Sigmoid colon (tissue), 4 donors: Measurements from ENCODE around the genes NINJ2, RAD52 and WNT5B.

- PRO-cap = no peak
- RAMPAGE, long total RNA, 4 experiments = no peak in any of the 4 experiments
Observed at GRCh38 chr12:212855-213936, 761 bp downstream of the SLC6A12 start.

- PRO-cap = no peak
- RAMPAGE, long total RNA, 4 experiments = no peak in any of the 4 experiments
Observed at GRCh38 chr12:411581-412108, 10.2 kb downstream of the CCDC77 start.

DNA sequence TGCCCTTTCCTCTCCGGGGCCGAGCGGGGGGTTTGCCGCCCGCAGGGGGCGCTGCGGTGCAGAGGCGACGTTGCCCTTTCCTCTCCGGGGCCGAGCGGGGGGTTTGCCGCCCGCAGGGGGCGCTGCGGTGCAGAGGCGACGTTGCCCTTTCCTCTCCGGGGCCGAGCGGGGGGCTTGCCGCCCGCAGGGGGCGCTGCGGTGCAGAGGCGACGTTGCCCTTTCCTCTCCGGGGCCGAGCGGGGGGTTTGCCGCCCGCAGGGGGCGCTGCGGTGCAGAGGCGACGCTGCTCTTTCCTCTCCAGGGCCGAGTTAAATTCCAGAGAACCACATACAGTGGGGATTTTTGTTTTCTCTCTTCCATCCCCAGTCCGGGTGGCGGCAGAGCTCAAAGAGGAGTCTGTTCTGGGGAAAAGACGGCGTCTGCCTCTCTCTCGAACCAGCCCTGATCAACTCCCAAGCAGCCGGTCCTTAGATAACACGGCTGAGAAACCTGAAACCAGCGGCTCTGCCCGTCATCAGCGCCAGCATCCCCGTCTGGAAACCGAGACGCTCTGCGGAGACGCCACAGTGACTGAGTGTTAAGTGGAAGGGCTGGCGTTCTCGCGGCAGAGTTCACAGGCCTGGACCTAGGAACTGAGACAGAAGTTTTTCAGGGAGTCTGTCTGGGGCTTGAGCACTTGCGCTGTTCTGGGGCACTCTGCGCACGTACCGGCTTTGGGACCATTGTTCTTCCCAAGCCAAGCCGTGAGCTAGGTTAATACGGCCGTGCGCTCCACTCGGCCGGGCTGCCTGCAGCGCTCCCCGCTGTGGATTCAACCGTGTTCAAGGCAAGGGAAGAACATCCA lies 6.3 kb upstream of the B4GALNT3 start:
- PRO-cap = no peak
- RAMPAGE, long total RNA, 4 experiments = no peak in any of the 4 experiments

GRCh38 chr12:461381-462164 lies 1.8 kb downstream of the B4GALNT3 start:
- PRO-cap = no peak
- RAMPAGE, long total RNA, 4 experiments = no peak in any of the 4 experiments

DNA sequence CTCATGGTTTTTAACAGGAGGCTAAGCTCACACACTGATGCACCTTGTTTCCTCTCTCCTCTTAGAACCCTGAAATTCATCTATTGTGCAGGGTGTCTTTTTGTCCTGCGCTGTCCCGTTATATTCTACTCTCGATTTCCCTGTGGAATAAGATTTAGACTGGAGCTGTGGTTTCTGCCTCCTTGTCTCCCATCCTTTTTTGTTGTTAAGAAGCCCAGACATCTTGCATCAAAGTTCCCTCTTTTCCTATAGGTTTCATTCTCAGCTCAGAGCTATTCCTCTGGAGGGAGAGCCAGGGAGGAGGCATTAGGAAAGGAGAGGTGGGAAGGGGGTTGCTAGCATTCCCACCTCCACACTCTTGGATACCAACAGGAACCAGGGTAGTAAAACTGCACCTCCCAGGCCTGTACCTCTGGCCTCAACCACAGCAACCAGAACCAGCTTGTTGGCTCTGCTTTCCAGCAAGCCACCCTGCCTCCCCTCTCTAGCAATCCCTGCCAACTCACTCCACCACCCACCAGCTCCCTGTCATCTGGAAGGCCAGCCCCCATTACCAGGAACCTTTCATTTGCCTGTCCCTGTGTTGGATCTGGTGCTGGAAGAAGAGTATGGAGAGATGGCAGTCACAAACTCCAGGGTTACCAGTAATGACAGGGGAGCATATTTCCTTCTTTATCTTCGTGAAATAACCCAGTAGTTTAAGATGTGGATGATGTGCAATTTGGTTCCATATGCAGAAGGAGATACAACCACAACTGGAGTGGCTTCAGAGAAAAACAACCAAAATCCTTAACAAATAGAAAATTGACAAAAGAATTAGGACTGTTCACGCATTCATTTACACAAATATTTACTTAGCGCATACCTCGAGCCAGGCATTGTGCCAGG lies 3.1 kb downstream of the B4GALNT3 start:
- PRO-cap = no peak
- RAMPAGE, long total RNA, 4 experiments = no peak in any of the 4 experiments

DNA sequence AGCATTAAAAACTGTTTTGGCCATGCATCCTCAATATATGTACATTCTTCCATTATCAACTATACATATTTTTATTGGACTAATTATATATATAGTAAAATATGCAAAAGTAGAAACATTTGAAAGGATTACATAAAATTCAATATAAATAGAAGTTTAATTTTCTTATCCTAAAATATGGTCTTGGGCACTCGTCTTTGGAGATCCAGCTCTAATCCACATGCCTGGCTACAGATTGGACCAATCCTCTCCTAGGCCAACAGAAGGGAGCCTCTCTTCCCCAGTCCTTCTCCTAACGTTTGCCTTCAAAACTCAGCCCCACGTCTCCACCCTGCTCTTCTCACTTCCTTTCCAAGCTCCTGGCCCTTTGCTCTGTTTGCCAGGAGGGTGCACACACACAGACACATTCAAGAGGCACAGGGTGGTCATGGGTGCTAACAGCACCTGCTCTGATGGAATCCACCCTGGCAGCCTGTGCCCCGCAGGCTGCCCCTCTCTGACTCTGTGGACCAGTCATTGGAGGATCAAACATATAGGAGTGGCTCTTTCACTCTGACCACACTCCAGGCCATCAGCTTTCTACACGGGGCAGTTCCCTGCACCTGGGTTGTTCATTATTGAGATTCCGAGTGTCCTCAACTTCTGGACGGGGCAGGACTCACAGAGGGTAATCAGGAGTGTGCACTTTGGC lies 95.0 kb downstream of the NINJ2 start:
- PRO-cap = no peak
- RAMPAGE, long total RNA, 4 experiments = no peak in any of the 4 experiments

GRCh38 chr12:662580-663732 lies at the start of gene NINJ2:
Gene NINJ2 (minus strand): TSS chr12:663445.
- PRO-cap = no peak
- RAMPAGE, long total RNA, 4 experiments = no peak in any of the 4 experiments

DNA sequence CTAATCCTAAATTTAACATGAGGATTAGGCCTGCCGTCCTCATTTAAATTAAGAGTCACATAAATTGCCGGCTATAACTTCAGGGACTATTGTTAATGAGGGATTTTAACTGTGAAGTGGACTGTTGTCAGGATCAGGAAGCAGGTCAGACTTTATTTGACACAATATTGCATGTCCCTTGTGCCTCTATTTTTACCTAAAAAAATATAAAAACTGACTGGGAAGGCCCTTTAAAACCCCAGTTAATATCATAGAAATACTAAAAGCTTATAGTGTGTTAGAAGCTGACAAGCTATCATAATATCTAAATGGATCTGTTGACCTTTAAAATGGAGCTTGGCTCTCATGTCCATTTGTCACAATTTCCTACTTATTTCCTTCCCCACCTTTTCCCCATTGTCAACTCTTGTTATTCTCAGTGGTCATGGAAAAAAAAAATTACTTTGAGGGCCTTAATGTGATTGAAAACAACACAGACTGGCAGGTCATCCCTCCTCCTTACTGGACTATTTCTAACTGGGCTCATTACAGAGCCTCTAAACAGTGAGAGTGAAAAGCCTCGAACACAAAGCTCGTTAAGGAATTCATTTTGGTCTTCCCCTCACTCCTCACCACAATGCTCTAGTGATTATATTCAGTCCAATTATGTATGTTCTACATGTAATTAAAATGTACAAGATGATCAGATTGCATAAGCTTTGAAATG lies 13.7 kb upstream of the WNK1 start:
- PRO-cap = no peak
- RAMPAGE, long total RNA, 4 experiments = no peak in any of the 4 experiments

GRCh38 chr12:763459-764088 lies 11.2 kb downstream of the WNK1 start:
- PRO-cap = no peak
- RAMPAGE, long total RNA, 4 experiments = no peak in any of the 4 experiments

- PRO-cap = no peak
- RAMPAGE, long total RNA, 4 experiments = no peak in any of the 4 experiments
Observed at GRCh38 chr12:765345-765618, 12.9 kb downstream of the WNK1 start.

GRCh38 chr12:907727-908242 lies 41.7 kb downstream of the RAD52 start:
- PRO-cap = no peak
- RAMPAGE, long total RNA, 4 experiments = no peak in any of the 4 experiments

- PRO-cap = unidirectional peak, plus-strand start at chr12:949275; bidirectional peak, plus-strand start at chr12:949790, minus-strand start at chr12:949642
- RAMPAGE, long total RNA, 4 experiments = start-site peak on the minus strand in 2 of 4 experiments, at chr12:949512-949697 at its widest, 22 to 44 reads per replicate
Observed at GRCh38 chr12:949048-950041, at the start of gene RAD52. Gene RAD52 (minus strand): TSS chr12:949694.

DNA sequence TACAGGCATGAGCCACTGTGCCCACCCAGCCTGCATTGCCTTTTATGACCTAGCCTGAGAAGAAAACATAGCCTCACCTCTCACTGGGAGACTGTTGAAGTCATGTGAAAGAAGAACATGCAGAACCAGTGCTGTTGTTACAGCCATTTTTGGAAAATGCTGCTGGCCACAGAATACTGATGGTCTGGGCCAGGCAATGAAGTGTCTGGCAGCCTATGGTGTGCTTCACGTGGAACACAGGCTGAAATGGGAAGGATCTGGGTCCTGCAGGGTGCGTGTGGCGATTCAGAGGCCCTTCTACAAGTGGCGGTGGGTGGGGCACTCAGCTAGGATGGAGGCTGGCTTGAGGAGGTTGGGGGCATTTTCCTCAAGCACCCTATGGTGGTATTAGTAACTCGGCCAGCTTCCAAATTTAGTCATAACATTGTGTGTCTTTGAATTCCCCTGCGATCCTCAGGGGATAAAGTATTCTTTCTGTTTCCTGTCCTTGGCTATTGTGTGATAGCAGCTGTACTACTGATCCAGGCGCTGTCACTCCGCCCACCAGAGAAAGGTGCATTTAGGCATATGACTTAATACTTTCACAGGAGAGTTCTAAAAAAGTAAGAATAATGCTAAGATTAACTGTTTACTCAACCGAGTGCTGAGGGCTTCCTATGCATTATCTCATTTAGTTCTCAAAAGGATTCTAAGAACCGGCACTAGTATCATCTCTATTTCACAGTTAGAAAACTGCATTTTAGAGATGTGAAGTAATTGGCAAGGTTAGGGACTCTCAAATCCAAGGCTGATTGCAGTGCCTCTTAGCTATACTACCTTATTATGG lies 9.2 kb upstream of the RAD52 start:
- PRO-cap = no peak
- RAMPAGE, long total RNA, 4 experiments = no peak in any of the 4 experiments

DNA sequence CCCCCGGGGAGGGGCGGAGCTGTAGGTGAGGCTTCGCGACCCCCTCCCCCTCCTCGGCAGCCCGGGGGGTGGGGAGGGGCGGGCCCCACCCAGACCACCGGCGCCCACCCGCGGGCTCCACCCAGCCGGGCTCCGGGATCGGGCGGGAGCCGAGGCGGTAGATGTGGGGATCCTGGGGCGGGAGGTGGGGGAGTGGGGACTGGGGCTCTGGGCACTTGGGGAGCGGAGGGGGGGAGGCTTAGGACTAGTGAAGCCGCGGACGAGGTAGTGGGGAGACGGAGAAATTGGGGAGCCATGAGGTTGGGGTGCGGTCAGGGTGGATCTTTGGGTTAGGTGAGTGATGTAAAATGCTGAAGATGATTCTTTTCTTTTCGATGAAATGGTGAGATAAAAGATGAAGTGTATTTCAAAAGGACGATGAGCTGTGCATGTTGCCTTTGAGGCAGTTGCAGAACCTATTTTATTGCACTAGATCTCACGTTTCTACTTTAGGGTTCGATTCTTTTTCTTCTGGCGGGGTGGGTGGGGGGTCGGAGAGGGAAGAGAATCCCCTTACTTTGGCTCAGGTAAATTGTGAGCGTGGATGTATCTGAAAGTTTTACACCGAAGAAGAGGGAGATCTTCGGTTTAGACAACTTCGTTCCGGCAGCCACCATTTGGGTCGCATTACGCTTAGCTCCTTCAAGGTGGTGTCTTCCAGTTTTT lies 592 bp downstream of the ERC1 start:
- PRO-cap = no peak
- RAMPAGE, long total RNA, 4 experiments = no peak in any of the 4 experiments

- PRO-cap = no peak
- RAMPAGE, long total RNA, 4 experiments = no peak in any of the 4 experiments
Observed at GRCh38 chr12:1576061-1576740, 18.2 kb downstream of the FBXL14 start.

DNA sequence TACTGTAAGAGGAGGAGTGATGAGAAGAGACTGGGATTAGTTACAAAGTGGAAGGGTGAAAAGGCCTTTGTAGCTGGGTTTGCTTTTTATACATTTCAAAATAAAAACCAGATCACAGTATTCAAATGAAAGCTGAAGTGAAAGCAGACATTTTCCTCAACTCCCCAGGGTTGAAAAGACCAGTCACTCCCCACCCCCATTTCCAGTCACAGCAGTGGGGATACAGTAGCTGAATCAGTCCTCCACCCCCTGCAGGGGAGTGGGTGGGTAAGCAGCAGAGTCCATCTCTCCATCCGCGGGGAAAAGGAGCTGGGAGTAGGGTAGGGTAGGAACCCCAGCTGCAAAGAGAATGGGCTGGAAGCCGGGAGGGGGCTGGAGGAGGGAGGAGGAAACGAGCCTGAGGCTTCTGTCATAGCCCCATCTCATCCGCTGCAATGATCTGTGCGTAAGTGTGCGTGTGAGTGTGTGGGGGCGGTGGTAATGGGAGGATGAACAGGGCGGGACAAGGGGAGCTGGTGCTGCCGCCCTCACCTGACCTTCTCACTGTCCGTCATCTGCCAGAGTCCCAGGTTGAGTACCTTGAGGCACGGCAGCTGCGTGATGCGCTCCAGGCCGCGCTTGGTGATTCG lies 1.9 kb downstream of the FBXL14 start:
- PRO-cap = no peak
- RAMPAGE, long total RNA, 4 experiments = no peak in any of the 4 experiments

DNA sequence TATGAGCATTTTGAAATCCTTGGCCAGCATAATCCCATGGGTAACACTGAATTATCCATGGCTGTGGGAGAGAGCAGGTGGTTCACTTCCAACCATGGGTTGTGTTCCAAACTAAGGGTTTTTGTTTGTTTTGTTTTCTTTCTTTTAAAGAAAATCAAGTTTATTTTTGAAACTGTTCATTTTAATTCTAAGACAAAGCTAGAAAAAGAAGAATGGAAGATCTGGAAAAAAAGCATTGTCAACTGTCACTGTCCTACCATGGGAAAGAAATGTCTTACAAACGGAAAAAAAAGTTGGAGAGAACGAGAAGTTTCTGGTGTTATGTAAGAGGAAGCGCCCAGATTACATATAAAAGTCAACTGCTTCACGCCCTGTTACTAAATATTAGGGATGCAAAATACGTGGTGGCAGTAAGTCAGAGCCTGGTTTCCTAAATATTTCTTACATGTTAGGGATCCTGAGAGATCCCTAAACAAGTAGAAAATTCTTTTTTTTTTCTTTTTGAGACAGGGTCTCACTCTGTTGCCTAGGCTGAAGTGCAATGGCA lies 14.3 kb upstream of the FBXL14 start:
- PRO-cap = no peak
- RAMPAGE, long total RNA, 4 experiments = no peak in any of the 4 experiments

- PRO-cap = no peak
- RAMPAGE, long total RNA, 4 experiments = start-site peak on the plus strand in 2 of 4 experiments, at chr12:1629204-1629246 at its widest, 25 to 76 reads per replicate
Observed at GRCh38 chr12:1628948-1629278, at the start of gene WNT5B. Gene WNT5B (plus strand): TSS chr12:1629231.

- PRO-cap = no peak
- RAMPAGE, long total RNA, 4 experiments = no peak in any of the 4 experiments
Observed at GRCh38 chr12:1634115-1634706, 5.2 kb downstream of the WNT5B start.

- PRO-cap = no peak
- RAMPAGE, long total RNA, 4 experiments = no peak in any of the 4 experiments
Observed at GRCh38 chr12:1650347-1650835, 21.4 kb downstream of the WNT5B start.